A375 (cell line): ENCODE results near the genes TSC22D1, GPALPP1 and COG3.

DNA sequence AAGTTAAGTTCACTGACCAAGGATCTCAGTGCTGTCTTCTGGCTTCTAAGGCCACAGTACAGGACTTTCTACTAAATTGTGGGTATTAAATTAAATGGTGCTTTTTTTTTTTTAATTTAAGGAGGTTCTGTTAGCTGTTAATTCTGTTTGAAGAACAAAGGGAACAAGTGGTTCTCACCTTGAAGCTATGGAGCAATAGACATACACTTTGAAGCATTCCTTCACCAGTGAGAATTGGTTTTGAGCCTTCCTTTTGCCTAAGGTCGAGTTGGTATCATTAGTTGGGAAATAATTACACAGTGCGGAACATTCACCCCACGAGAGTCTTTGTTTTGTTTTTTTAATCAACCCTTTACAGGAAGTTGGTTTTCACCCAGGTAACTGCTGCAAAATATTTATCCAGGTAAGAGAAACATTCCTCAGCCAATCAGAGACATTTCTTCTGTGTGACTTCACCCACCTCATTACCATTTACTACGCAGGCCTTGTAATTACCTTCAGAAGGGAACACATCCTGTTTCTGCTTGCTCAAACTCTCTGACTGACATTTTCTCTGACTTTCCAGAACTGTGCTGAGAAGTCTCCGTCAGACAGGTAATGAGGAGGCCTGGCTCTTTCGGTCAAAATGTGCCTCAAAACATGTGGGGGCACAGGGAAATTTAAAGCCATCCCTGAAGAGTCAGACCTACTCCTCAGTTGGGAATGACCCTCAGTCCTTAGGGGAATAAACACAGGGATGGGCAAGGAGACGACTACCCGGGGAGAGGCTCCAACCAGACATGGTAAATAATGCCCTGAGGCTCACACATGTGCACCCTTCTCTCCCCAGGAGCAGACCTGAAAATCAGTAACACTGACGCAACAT is 22.8 kb upstream of the SERP2 start:
- RAMPAGE, long total RNA = no peak

DNA sequence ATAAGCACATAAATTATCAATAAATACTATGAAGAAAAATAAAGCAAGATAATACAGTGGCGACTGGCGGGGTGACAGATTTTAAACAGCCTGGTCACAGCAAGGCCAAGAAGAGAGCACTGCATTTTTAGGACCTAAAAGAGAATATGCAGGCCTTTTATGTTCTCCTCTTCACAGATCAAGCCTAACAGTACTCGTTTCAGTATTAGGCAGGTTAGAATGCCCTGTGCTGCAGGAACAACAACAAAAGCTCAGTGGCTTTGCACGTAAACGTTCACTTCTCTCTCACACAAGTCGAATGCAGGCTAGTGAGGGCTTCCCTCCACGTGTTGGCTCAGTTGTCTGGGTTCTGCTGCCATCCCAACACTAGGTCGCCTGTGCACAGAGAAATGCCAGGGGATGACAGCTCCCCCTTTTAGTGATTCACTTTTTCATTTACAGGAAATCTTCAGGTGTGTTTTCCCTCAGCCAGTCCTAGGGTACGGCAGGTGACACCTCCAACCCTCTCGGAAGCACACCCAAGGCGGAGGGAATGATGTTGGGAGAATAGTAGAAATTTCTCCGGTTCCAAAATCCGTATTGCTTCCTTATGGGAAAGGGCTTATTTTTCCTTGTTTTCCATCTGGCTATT is 28.7 kb downstream of the SERP2 start:
- RAMPAGE, long total RNA = no peak

GRCh38 chr13:44562751-44563455 is 13.2 kb downstream of the TSC22D1 start:
- RAMPAGE, long total RNA = no peak

GRCh38 chr13:44575579-44576299 is 391 bp downstream of the TSC22D1 start:
- RAMPAGE, long total RNA = no peak

- RAMPAGE, long total RNA = no peak
These were observed at the start of gene TSC22D1 for GRCh38 chr13:44576300-44576878. TSC22D1 (minus strand) TSS chr13:44576330.

GRCh38 chr13:44751959-44752612 is 176.0 kb upstream of the TSC22D1 start:
- RAMPAGE, long total RNA = no peak

DNA sequence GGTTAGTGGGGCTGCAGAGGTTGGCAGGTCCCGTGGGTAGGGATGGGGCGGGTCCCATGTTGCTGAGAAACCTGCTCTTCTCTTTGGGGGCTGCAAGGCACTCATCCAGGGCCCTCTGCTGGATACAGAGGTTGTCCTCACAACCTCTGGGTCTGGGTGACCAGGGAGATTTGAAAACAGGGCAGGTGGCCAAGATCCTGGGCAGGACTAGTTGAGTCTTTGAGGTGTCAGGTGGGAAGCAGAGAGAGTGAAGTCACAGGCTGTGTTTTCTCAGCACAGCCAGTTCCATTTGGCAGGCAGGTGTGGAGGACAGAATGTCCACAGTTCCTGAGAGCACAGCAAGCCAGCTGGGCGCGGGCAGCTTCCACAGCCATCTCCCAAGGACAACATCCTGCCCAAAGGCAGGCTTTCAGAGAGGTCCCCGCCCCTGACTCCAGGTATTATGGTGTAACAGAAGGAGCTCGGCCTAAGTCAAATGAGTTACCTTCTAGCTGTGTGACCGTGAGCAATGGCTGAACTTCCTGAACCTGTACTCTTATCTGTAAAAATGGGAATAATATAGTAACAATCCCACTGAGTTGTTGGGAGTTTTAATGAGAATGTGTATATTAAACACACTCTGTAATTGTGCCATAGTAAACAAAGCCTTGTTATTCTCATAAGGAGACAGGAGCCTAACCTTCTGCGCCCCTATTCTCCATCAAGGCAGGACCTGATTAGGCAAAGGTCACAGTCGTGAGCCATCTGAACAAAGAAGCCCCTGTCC is 118.7 kb downstream of the NUFIP1 start:
- RAMPAGE, long total RNA = no peak

- RAMPAGE, long total RNA = no peak
These were observed 71.5 kb downstream of the NUFIP1 start for GRCh38 chr13:44917546-44918298.

- RAMPAGE, long total RNA = start-site peak on the plus strand at chr13:44989544-44989579, 189 and 55 reads in 2 replicates
These were observed at the start of gene GPALPP1 for GRCh38 chr13:44989066-44989963. GPALPP1 (plus strand) TSS chr13:44989538.

DNA sequence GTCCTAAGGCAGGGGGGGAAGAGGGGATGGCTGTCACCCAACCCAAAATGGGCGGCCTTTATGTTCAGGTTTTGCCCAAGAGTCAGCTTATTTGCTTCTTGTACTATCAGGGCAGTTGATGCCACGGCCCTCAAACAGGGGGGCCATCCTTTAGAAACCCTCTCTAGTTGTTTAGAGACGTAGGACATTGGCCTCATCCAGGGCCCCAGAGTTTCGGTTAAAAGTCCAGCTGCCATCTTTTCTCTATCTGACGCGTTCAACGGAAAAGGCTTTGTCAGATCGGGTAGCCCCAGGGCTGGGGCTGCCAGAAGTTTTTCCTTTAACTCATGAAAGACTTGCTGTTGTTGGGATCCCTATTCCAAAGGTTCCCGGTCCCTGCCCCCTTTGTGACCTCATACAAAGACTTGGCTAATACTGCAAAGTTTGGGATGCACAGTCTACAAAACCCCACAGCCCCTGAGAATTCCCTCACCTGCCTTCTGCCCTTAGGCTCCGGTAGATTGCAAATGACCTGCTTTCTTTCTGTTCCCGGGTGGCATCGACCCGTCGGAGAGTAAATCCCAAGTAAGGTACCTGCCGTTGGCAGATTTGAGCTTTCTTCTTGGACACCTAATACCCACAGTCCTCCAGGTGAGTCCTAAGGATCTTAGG is 37.8 kb upstream of the TPT1 start:
- RAMPAGE, long total RNA = no peak

DNA sequence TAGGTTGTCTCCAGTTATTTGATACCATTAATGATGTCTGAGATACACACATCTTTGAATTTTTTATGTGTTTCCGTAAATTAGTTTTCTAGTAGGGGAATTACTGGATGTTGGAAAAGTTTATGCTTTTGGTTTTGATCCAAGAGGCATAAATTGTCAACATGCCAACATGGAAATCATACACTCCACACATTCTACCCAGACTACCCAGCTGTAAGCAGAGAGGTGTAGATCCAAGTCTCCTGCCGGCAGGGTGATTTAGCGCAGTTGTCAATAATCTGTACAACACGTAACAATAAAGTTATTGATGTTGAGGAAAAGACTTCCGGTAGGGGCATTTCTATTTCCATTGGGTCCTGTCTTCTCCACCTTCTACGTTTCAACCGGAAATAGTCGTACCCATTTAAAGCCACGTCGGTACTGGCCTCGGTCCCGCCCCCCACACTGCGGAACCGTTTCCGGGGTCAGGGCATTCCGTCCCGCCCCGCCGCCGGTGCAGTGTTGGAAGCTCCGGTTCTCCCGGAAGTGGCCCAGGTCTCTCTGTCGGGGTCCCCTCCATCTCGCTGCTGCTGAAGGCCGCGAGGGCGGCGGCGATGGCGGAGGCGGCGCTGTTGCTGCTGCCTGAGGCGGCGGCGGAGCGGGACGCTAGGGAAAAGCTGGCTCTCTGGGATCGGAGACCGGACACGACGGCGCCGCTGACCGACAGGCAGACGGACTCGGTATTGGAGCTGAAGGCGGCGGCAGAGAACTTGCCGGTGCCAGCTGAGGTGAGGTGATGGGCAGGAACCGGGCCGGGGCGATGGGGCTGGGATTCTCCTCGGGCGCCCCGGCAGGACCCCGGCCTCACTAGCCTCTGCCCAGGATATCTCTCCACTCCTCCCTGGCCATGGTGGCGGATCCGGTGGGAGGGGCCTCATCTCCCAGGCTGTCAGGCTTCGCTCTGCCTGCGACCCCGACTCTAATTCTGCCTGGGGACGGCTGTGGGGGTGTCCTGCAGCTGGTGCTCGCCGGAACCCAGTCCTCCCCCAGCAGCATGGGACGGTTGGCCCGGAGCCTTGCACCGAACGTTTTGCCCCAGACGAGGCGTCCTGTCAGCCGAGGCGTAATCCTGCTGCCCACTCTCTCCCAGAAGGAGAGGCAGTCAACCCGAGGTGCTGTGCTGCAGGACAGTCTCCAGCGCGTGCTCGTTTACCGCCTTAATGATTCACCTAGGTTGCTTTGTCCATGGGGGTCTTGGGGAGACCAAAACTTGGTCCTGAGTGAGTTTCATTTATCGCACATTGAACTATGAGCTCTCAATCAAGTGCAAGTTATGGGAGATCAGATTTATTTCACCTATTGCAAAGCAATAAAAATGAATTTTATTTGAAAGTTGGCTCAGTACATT is at the start of gene COG3:
Gene COG3 (plus strand): TSS at position 496 of the 1,387 bp plus-strand sequence.
- RAMPAGE, long total RNA = no peak

DNA sequence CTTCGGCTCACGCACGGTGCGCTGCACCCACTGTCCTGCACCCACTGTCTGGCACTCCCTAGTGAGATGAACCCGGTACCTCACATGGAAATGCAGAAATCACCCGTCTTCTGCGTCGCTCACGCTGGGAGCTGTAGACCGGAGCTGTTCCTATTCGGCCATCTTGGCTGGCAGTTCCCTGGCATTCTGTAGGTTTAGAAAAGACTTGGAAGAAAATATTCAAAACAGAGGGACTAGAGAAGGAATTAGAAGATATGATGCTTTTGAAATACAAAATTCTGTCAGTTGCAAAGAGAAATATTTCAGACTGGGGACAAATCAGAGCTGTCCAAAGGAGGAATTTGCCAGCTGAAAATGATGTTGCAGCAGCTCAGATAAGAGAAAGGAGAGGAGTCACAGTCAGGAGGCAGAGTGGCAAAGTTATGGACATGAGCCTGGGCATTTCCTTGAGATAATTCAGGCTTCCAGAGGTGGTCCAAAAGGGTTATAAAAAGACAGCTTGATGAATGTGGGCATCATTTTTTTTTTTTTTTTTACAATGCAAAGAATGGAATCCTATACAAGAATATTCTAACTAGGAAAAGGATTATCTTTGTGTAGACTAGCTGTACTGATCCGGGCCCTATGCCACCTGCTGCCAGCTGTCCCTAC is 31.9 kb upstream of the CBY2 start:
- RAMPAGE, long total RNA = no peak

DNA sequence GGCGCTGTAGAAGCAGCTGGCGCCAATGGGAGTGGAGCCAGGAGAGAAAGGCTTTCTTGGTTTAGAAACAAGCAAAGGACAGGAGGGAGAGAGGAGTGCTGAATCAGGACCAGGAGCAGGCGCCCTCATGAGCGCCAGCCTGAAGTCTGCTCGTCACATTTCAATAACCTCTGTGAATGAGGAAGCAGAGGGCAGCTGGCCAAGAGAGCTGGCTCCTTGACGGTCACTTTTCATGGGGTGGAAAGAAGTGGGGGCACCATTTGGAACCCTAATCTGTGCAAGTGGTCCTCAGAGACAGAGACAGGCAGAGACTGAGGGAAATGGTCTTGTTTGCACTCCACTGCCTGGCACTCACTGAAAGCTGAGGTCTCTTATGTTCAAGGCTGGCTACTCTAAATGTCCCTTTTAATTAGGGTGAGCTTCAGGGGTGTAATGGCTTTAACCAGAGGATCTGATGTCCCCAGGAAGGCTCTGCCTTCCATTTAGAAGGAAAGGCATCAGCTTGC is 3.5 kb downstream of the SIAH3 start:
- RAMPAGE, long total RNA = no peak

GRCh38 chr13:45969205-45970097 is 83.1 kb downstream of the ZC3H13 start:
- RAMPAGE, long total RNA = no peak

- RAMPAGE, long total RNA = no peak
These were observed 16.2 kb upstream of the CPB2 start for GRCh38 chr13:46121041-46121486.

- RAMPAGE, long total RNA = no peak
These were observed 38.0 kb upstream of the CPB2 start for GRCh38 chr13:46142451-46143702.

- RAMPAGE, long total RNA = no peak
These were observed 20.6 kb downstream of the LCP1 start for GRCh38 chr13:46161424-46161672.

DNA sequence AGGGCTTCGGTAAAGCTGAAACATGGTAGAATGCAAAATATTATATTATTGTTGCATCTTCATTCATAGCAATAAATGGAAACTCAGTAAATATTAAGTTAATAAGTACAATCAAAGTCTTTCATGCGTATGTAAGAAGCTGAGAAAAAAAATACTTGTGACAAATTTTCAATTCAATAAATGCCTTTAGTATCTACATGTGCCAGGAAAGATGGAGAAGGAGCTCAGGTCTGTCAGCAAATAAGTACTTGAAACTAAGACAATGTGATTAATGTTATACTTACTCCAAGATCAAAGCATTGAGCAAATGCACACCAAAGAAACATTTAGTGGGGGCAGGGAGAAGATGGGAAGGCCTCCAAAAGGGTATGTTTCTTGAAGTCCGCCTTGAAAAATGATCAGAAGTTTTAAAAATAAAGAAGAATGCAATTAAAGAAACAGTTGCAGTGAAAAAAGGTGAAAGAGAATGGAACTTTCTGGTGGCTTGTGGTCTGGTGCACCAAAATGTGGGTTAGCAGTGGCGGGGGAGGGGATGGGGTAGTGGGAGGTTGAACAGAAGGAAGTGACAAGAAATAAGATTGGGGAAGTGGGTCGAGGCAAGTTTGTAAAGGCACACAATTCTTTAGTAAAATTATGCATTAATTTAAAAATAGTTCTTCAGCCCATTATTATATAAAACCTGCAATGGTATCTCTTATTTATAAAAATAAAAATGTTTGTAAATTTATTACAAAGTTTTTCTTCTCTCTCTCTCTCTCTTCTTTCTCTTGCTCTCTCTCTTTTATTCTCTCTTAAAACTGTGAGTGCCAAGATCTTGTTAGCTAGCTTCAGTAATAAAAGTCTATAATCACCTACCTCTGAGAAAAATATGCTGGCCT is 2.5 kb downstream of the LCP1 start:
- RAMPAGE, long total RNA = no peak

GRCh38 chr13:46520148-46520557 is 32.8 kb upstream of the LRCH1 start:
- RAMPAGE, long total RNA = no peak

DNA sequence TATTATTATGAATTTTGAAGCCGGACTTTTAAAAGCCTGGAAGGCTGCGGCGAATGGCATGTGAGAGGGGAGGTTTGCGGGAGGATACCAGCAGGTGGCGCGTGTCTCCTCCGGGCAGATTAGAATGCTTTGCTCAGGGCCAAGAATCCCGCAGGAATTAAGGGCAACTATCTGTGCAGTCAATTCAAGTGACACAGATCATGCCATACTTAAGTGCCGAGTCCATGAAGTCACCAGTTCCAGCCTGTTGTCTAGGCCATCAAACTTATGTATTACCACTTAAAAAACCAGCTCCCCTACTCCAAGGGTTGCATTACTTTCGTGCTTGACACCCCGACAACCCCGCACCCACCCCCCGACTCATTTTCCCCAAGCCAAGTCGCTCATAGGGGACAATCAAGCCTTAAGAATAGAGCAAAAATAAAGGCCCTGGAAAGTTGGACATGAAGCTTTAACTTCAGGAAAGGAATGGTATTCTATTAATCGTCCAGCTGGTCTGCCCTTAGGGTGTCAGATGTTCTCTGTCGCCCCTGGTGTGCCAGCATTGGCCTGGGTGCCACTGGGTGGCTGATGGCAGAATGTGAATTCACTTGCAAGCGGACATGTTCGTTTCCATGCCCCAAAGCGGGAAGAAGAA is 1.3 kb upstream of the LRCH1 start:
- RAMPAGE, long total RNA = no peak